ENCODE data around the genes ZDHHC12 and SPOUT1.

GRCh38 chr9:128723391-128724706, at the start of gene ZDHHC12:
Gene ZDHHC12, minus strand, starts transcription at chr9:128724127.
- PRO-cap = unidirectional peak, plus-strand start at chr9:128723933; bidirectional peak, plus-strand start at chr9:128724357, minus-strand start at chr9:128724122

DNA sequence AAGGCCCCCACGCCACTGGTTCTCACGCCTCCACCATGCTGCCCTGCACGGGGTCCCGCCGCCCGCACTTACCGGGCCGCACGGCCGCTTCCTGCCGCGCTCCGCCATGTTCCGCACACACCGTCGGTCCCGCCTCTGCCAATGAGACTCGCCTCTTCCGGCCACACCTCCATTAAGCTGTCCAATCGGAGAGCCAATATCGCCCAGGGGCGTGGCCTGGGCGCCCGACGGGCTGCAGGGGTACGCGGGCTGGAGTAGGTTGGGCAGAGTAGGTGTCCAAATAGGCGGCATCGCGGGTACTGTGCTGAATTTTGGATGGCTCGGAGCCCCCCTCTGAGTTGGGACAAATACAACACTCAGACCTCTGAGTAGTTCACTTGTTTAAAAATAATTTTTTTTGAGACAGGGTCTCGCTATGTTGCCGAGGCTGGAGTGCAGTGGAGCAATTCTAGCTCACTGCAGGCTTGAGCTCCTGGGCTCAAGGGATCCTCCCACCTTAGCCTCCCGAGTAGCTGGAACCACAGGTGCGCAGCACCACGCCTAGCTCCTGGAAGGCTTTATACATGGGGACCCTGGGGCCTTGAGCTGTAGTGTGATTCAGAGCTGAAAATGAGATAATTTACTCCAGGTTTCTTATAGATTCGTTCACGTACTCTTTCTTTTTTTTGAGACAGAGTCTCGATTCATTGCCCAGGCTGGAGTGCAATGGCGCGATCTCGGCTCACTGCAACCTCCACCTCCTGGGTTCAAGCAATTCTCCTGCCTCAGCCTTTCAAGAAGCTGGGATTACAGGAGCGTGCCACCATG, at the start of gene SPOUT1:
SPOUT1 (minus strand) TSS at position 122 of the 807 bp plus-strand sequence.
- PRO-cap = bidirectional peak, plus-strand start at position 257 of the sequence, minus-strand start at position 115 of the sequence

DNA sequence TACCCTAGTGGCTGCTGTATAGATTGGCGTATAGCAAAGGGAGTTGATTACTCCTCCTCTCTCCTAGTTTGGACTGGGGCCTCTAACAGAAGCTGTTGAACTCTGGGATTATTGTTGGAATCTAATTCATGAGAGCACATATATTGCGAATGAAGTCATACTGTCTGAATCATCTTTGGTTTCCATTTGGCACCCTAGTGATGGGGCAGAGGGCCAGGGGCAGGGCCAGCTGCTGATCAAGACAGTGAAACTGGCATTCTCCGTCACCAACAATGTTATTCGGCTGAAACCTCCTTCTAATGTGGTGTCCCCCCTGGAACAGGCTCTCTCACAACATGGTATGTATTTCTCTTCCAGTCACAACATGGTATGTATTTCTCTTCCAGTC, 40.3 kb downstream of the SH3GLB2 start:
- PRO-cap = no peak

DNA sequence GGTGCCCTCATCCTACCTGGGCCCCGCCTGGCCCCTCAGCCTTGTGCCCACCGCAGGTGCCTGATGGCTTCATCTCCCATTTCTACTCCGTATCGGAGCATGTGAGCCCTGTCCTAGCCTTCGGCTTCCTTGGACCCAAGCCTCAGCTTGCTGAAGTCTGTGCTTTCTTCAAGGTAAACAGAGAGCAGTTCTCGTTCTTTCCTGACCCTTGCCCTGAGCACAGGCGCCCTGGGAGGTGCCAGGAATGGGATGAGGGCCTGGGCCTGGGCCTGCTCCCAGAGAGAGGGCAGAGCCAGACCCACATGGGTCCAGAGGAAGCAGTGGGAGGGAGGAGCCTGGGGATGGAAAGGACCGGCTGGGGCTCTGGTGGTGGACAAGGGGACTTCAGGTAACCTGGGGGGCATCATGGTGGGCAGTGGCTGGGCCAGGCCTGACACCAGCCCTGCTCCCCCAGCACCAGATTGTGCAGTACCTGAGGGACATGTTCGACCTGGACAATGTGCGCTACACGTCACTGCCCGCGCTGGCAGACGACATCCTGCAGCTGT, 11.0 kb upstream of the DOLPP1 start:
- PRO-cap = no peak

- PRO-cap = no peak
Measured at GRCh38 chr9:129077200-129077613, 3.7 kb upstream of the DOLPP1 start.

DNA sequence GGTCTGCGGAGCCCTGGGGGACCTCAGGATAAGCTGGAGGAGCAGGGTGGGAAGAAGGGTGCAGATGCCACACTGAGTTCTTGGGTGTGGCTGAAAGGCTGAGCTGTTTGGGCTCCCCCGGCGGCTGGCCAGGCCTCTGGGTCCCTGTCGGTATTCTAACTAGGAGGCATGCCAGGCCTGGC, 27.7 kb downstream of the PTPA start:
- PRO-cap = no peak

- PRO-cap = no peak
Measured at GRCh38 chr9:129147332-129147760, 30.7 kb downstream of the IER5L start.

DNA sequence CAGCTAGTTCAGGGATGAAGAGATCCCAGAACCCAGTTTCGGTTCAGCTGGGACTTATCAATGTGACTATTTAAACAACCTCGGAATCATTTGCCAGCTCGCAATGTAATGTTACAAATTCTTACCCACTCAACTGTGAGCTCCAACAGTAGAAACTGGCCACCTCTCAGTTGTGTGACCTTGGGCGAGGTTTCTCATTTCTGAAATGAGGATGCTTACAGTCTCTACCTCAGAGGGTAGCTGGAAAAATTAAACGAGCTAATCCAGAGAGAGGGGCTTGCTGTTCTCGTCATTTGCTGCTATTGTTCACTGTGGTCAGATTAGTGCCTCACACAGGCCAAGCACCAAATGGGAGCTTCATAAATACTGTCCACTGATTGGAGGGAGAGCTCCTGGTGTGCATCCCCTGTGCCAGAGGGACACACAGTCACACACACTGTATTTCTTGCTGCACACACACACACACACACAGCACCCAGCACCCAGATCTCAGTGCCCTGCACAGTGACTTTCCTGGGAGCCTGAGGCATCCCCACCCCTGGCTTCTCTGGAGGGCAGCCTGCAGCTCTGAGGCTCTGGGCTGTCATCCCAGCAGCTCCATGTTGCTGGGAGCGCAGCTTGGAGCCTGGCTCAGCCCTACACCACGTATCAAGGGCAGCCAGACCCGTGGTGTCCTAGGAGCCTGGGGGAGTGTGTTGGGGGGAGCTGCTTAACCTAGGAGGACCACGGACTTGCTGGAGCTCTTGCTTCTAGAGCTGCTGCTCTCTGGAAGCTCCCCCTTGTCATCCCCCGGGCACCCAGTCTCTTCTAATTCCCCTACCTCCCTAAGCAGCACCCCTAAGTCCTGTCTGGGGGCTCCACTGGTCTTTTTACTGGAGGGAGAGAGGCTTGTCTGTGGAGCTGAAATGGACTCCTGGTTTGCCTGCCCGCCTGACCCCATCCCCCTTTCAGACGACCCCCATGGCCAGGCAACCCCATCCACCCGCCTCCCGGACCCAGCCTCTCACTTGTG, 5.4 kb downstream of the IER5L start:
- PRO-cap = no peak

- PRO-cap = no peak
Measured at GRCh38 chr9:129198171-129199332, 20.5 kb upstream of the IER5L start.

DNA sequence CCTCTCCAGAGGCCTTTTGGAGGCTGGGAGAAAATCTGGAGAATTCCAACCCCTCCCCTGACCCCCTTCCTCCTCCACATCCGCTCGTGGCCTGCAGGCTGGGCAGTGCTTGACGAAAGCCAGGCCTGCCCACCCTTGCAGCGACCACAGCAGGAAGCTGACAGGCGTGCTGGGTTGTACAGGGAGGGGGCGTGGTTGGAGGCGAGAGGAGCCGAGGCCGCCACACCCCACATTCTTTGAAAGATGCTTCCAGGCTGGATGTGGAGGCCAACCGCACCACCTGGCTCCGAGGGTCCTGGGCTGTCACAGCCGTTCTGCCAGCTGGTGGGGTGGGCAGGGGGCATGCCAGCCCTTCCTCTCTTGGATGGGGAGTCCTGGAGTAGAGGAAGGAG, 47.8 kb upstream of the IER5L start:
- PRO-cap = no peak

GRCh38 chr9:129229546-129230181, 51.6 kb upstream of the IER5L start:
- PRO-cap = no peak

DNA sequence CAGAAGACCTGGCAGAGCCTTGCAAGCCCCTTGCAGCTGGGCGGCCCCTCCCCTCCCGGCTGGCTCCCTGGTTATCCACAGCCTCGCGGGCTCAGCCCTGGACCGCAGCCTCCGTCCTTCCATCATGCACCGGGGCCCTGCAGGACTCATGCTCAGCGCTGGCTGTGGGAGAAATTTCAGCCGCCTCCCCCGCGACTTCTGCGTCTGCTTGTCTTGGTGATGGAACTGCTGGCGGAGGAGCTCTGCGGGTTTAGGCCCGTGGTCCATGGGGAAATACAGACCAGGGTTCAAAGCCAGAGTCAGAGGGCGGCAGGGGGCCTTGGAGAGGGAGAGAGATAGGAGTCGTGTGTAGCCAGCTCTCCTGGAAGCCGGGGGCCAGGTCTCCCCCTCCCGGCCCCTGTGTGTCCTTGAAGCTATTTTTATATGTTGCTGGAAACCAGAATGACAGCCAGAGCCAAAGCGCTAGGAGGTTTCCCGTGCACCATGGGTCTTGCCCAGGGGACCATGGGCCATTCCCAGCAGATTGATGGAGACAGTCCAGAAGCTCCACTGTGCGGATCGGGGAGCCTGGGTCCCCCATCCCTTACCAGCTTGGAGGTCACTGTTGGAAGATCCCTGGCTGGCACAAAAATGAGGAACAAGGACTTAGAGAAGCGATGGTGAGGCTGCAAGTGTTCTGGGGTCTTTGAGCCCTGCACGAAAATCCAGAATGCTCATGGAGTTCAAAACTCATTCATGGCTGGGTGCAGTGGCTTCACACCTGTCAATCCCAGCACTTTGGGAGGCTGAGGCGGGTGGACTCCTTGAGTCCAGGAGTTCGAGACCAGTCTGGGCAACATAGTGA, 76.1 kb upstream of the IER5L start:
- PRO-cap = no peak

DNA sequence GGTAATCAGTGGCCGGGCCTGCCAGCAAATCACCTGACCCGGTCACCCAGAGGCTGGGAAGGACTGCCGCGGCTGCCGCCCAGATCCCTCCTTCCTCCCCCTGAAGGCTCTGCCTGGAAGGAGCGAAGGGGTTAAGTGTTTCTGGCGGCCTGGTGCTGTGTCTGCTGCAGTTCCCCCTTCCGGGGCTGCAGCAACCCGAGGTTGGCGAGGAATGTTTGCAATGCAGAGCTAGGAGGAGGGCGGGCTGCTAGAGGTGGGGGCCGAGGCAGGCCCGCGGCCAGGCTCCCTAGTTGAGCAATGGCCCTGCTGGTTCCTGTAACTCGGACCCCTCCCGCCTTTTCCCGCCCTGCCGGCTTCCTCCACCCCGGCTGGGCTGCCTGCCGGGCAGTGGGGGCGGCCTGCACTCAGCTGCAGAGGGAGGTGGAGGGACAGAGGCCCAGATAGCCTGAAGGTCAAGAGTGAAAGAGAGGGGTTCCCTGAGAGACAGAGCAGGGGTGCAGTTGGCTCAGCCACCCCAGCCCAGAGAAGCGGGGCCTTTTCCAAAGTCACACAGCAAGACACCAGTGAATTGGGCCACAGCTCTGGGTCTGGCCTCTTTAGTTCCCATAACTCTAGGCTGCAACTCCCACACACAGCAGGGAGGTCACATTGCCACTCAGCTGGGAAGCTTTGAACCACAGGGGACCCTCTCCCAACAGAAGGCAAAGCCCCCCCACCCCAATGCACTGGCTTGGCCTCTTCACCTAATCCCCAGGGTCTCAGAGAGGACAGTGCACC, 156.4 kb upstream of the IER5L start:
- PRO-cap = bidirectional peak, plus-strand start at position 289 of the sequence, minus-strand start outside the sequence

DNA sequence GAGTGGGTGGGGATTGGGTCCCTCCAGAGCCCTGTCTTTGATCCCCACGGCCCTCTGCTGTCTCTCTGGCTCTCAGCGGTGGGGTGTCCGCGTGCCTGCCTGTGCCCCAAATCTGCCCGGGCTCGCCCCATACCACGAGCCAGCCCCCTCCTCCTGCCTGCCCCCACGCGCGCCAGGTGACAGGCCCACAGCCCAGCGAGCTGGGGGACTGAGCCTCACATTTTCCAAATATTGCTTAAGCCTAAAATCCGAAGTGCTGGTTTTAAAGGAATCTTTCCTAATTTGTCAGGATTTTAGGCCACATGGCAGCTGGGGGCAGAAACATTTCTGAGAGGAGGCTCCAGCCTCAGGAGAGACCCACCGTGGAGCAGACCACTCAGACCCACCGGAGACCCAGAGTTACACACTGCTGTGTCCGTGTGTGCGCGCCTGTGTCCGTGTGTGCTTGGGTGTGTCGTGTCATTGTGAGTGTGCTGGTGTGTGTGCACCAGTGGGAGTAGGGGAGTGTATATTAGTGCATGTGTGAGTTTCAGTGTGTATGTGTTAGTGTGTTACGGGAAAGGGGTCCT, 159.5 kb upstream of the IER5L start:
- PRO-cap = no peak

DNA sequence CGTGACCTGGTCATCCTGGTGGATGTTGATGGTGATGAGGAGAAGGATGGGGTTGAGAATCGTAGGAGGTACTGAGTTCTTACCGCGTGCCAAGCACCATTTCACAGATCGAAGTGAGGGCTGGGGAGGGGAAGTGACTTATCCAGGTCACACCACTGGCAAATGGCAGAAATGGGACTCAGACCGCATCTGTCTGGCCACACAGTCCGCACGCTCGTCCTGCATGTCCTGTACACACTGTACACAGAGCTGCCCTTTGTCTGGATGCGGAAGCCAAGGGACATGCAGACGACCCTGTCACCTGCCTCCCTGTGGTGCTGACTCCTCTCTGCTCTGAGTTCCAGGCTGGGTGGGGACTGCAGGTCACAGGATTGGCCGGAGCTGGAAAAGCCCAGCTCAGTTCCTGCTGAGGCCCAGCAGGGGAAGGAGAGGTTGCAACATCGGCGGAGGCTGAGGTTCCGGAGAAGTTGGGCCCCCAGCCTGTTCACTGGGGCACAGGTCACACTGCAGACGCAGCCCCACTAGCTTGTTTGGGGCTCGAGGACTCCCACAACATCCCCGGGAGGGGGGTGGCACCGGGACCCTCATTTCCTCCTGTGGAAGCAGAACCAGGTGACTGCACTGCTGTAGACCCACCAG, 165.7 kb upstream of the IER5L start:
- PRO-cap = unidirectional peak, plus-strand start at position 399 of the sequence

DNA sequence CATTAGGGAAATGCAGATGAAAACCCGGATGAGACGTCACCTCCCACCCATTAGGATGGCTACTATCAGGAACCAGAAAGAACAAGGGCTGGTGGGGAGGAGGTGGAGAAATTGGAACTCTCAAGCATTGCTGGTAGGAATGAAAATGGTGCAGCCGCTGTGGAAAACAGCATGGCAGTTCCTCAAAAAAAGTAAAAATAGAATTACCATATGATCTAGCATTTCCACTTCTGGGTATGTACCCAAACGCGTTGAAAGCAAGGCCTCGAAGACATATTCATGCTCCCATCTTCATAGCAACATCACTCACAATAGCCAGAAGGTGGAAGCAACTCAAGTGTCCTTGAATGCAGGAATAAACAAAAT, 166.6 kb upstream of the IER5L start:
- PRO-cap = no peak

- PRO-cap = no peak
Measured at GRCh38 chr9:129487301-129487648, 133.6 kb downstream of the C9orf50 start.

GRCh38 chr9:129495106-129496057, 125.5 kb downstream of the C9orf50 start:
- PRO-cap = bidirectional peak, plus-strand start at chr9:129495804, minus-strand start at chr9:129495726; bidirectional peak, plus-strand start at chr9:129496220, minus-strand start at chr9:129495987

DNA sequence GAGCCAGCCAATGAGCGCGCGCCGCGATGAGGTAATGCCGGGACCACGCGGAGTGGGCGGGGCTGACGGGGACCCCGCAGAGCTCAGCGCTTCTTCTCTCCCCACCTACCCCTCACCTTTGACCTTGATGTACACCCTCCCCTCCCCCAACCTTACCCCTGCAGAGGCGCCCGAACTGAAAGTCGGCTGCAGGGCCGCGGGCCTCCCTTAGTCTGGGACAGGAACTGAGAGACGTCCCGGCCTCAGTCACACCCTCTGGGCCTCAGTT, 124.9 kb downstream of the C9orf50 start:
- PRO-cap = bidirectional peak, plus-strand start at position 163 of the sequence, minus-strand start outside the sequence

GRCh38 chr9:129548387-129548916, 72.4 kb downstream of the C9orf50 start:
- PRO-cap = no peak

All from endodermal cell (in vitro differentiated cells).